ENCODE data around the gene SREBF1.

DNA sequence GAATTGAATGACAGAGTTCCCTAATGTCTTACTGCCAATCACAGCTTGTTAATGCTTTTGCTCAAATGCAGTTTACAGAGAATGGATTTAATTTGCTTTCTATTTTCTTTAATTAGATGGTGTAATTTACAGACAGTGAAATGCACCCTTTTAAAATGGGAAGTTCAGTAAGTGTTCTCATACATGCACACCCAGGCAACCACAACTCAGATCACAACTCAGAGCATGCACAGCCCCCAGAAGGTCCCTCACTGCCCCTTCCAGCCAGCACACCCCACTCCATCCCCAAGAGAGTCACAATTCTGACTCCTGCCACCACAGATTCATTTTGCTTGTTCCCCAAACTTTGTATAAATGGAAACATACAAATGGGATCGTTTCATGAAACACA is 3.2 kb upstream of the TNFRSF13B start:
- PRO-cap, result no peak

DNA sequence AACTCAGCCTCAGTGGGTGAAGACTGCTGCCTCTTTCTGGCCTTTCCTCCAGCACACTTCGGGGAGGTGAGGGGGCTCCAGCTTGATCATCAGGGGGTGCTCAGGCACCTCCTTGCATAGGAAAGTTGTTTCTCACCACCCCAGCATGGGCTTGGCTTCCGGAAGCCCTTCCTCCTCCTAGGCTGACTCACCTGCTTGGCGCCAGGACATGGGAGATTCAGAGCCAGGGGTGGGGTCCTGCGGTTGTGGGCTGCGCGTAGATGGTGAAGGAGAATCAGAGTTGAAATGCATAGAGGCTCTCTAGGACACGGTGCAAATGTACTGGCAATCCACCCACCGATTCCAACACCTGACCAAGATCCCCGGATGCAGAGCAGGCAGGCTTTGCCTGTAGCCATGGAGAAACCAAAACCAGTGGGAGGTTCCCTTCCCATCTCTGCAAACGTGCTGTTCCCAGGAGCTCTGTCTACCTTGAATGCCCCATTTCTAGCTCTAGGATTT is 27.6 kb upstream of the MPRIP start:
- PRO-cap, result no peak

DNA sequence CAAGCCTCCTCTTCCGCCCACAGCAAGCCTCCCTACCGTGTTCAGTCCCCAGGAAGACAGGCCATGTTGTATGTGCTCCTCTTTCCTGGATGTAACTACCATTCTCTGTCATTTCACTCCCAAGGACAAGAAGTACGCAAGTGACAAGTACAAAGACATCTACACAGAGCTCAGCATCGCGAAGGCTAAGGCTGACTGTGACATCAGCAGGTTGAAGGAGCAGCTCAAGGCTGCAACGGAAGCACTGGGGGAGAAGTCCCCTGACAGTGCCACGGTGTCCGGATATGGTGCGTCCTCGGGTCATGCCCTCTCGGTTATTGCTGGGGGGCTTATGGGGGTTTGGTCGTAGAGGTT is 29.0 kb downstream of the PLD6 start:
- PRO-cap, result no peak

- PRO-cap, result no peak
Observed at GRCh38 chr17:17180001-17180753, 26.0 kb downstream of the PLD6 start.

DNA sequence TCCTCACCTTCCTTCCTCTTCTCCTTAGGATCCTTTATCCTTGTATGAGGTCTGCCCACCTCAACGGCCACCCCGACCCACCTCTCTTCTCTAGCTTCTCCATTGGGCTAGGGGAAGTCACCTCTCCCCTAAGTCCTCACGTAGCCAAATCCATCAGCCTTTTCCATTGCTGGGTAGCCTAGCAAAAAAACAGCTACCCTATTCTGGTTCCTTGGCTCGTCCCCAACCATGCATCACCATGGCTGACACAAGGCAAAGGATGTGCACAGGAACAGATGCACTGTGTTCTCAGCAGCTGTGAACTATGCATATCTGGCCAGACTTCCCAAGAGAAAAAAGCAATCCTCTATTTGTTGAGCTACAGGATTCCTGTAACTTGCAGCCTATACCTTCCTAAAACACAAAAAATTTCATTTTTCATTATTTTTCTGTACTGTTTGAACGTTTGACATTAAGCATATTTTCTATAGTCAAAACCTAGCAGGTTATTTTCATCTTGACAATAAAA is 22.0 kb downstream of the COPS3 start:
- PRO-cap, result no peak

GRCh38 chr17:17304301-17305167 is 1.4 kb downstream of the NT5M start:
- PRO-cap, result no peak

DNA sequence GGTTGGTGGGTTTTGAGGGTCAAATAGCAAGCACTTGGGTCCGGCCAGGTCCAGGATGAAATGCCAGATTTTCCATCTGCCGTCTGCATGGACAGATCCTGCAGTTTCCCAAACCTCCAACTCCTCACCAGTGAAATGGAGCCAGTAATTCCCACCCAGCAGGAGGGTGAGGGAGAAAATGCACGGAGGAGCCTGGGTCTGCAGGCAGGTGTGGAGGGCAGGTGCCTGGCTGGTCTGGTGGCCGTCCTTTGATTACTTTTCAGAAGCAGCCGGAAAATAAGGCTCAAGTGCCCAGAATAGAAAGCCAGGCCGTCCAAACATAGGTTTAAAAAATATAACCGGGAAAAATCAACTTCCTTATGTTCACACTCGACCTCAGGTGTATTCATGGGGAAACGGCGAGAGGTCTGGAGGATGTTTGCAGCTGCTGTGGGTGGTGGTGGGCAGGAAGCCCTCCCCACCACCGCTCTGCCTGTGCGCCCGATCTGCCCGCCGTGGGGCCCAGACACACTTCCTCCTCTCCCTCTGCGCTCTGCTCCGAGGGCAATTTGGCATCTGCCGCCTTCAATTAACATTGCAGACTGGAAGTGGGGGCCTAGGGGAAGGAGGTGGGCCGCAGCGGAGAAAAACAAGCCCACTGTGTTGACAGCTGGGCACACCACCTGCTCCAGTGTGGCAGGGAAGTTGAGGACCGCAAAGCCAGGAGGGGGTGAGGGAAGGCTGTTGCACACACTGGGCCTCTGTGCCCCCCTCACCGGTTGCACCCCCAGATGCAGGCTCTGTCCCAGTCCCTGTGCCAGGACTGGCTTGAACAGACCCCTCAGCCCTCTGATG is 73.1 kb upstream of the MED9 start:
- PRO-cap, result no peak

DNA sequence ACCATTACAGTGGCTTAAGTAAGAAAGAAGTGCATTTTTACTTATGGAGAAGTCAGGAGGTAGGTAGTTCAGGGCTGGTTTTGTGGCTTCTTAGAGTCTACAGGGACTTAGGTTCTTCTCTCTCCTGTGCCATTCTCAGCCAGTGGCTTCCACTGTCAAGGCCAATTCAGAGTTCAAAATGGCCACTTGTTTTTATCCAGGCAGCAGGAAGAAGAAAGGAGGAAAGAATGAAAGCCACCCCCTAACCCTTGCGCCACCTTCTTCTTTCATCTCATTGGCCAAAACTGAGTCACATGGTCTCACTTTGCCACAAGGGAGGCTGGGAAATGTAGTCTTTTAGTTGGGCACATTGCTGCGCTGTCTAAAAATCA is 60.8 kb upstream of the MED9 start:
- PRO-cap, result no peak

GRCh38 chr17:17497277-17497476 is 982 bp upstream of the RASD1 start:
- PRO-cap, result no peak

- PRO-cap, result no peak
Observed at GRCh38 chr17:17539214-17539986, 43.2 kb upstream of the RASD1 start.

DNA sequence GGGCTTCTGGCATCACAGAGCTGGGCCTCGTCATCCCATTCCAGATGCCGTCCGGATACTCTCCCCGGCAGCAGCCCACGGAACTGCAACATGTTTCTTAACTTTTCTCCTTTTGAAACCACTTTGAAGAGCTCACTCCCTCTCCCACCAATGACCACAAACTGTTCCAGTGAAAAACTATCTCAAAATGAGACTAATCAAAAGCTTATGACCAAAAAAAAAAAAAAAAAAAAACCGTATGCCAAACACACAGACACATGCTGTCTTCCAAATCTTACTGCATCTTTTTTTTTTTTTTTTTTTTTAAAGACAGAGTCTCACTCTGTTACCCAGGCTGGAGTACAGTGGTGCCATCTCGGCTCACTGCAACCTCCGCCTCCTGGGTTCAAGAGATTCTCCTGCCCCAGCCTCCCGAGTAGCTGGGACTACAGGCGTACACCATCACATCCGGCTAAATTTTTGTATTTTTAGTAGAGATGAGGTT is 17.4 kb downstream of the PEMT start:
- PRO-cap, result no peak

DNA sequence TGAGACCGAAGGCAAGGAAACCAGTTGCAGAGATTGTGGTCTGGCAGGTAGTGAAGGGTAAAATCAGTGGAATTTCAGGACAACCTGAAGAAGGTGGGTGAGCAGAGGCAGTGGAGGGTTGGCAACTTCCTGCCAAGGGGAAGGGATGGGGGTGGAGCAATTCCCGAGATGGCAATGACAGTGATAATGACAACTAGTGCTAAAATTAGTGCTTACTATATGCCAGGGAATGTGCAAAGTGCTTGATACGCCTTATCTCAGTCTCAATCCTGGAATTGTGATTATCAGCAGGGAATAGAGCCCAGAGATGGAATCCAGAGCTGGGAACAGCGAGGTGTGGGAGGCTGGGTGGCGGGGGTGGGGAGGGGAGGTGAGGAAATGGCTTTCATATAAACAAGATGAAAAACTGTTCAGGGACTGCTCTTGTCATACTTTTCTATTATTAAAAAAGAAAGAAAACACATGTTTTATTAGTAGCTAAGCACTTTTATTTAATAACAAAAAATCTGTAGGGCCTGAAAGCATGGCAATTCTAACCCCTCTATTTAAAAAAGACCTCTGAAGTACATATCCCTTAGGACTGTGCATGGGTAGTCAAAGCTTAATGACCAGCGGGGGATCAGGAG is 9.4 kb upstream of the RAI1 start:
- PRO-cap, result no peak

- PRO-cap, result bidirectional peak, plus-strand start at chr17:17698975, minus-strand start at chr17:17698856
Observed at GRCh38 chr17:17698515-17699577, 17.6 kb downstream of the RAI1 start.

GRCh38 chr17:17736751-17737244 is 55.5 kb downstream of the RAI1 start:
- PRO-cap, result no peak

DNA sequence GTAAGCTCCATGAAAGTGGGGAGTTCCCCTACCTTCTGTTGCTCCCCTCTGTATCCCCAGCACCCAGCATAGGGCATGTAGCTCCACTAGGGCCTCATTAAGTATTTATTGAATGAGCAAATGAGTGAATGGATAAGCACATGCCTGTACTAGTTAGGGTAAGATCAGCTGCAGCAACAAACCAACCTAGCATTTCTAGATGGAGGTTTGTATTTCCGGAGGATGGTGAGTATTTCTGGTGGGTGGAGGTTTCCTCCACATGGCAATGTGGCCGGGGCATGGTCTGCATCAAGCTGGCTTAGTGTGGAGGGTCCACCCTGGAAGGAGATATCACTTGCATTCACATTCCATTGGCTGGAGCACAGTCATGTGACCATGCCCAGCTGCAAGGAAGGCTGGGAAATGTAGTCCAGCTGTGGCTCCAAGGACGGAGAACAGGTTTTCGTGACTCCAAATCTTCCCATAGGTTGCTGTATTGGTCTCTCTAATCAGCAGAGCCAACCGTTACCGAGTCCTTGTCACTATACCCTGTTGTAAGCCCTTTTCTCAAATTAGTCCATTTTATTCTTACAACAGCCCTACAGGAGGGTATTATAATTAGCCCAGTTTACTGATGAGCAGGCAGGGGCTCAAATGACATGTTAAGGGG is 68.6 kb downstream of the RAI1 start:
- PRO-cap, result no peak

DNA sequence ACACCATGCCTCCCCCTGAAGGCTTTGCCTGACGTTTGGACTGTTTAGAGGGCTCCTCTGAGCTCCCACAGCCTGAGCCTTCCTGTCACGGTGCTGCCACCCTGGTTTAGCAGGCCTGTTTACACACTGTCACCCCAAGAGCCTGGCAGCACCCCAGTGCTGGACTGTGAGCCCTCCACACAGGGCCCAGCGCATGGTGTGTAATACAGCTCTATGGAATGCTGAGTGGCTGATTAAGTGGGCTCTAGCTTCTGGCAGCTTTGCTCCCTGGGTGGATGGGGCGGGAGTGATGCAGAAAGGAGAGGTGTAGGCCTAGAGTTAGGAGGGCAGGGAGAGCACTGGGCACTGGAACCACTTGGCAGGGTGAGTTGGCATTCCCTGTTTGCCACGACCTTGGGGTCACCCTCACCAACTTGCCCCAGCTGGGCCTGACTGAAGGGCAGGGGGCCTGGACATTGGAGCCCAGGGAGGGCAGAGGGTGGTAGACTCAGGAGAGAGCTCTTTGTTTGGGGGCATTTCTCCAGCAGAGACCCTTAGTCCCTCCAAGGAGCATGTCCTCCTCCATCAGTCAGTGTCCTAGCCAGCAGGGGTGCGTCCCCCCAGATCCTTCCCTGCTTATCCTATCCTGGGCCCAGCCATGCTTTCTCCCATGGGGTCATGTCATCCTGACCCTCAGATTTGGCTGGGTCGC is 73.9 kb downstream of the RAI1 start:
- PRO-cap, result no peak

GRCh38 chr17:17781127-17781767 is 55.5 kb downstream of the SREBF1 start:
- PRO-cap, result no peak

- PRO-cap, result no peak
Observed at GRCh38 chr17:17786101-17786607, 50.6 kb downstream of the SREBF1 start.

GRCh38 chr17:17827227-17827795 is 9.5 kb downstream of the SREBF1 start:
- PRO-cap, result no peak

- PRO-cap, result bidirectional peak, plus-strand start at chr17:17837092, minus-strand start at chr17:17836986
Observed at GRCh38 chr17:17836457-17837277, at the start of gene SREBF1. Gene SREBF1, minus strand, starts transcription at chr17:17836986.